HTERT-HM (cell line): ENCODE measurements around the genes USP37, CNOT9, WNT10A, RETREG2 and DES.

- RRBS, result 88% methylated on average over 3 of the region's 26 CpGs
Observed at GRCh38 chr2:218401897-218403005, 2.6 kb downstream of the CTDSP1 start.

DNA sequence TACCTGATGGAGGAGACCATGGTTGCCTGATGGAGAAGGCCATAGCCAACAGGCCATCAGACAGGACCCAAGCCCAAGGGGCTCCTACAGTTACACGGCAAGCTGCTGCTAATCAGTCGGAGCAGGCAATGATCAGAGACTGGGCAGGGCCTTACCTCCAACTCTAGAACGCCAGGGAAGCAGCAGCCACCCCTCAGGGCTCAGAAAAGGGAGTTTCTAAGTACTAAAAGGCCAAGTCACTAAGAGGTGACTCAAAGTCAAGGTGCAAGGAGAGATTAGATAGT is 3.4 kb downstream of the VIL1 start:
- RRBS, result no CpG with 5 or more reads among the region's 3 CpGs

DNA sequence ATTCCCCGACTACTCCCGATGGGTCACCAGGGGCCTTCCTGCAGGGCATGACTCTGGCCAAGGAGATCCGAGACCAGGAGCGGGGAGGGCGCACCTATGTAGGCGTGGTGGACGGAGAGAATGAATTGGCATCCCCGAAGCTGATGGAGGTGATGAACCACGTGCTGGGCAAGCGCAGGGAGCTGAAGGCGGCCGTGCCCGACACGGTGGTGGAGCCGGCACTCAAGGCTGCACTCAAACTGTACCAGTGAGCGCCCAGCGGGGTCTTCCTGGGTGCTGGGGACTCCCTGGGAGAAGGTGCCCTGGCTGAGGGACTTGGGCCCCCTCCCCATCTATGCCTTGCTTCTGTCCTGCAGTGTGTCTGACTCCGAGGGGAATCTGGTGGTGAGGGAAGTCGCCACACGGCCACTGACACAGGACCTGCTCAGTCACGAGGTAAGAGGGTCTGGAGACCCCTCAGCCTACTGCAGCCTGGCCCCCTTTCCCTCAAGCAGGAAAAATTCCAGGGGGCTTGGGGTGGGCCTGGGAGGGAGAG is 10.4 kb downstream of the VIL1 start:
- RRBS, result no CpG with 5 or more reads among the region's 21 CpGs

DNA sequence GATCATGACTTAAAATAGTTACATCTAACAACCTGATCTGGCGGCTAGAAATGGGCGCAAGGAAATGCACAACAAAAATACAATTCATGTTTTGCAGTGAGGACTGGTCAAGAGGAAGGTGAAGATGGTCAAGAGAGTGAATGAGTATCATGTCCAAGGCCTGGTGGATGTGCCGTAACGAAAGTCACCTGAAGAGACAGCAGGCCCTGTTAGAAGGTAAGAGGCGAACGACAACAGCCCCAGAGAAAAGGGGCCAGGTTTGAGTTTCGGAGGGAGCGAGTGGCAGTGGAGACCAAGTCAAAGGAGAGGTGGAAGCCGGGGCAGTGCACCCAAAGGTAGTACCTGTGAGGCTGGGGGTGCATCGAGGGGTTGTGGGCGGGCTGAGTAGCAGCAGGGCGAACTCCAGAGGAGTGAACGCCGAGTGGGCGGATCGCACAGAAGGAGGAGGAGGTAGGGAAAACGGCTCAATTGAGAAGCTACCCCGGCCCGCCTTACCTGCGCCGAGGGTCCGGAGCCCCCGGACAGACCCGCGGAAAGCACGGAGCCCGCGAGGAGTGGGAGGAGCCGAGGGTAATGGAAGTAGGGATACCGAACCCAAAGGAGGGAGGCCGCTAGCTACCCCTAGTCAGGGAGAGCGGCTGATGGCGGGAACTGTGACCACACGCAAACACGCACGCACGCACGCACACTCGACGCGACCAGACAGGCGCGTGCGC is at the start of gene USP37:
USP37 (minus strand) TSS at position 669 of the 716 bp plus-strand sequence.
- RRBS, result no CpG with 5 or more reads among the region's 44 CpGs

- RRBS, result under 1% methylated on average over 19 of the region's 55 CpGs
Observed at GRCh38 chr2:218568399-218569080, at the start of gene CNOT9. CNOT9 (plus strand) TSS chr2:218568839.

- RRBS, result 9% methylated on average over 7 of the region's 25 CpGs
Observed at GRCh38 chr2:218658426-218659075, 872 bp downstream of the ZNF142 start.

- RRBS, result no CpG with 5 or more reads among the region's 6 CpGs
Observed at GRCh38 chr2:218783377-218784319, 1.7 kb downstream of the CYP27A1 start.

- RRBS, result 9% methylated on average over 2 of the region's 19 CpGs
Observed at GRCh38 chr2:218829744-218830592, 29.6 kb upstream of the WNT6 start.

- RRBS, result 4% methylated on average over 29 of the region's 42 CpGs
Observed at GRCh38 chr2:218880660-218881528, at the start of gene WNT10A. WNT10A (plus strand) TSS chr2:218880852.

DNA sequence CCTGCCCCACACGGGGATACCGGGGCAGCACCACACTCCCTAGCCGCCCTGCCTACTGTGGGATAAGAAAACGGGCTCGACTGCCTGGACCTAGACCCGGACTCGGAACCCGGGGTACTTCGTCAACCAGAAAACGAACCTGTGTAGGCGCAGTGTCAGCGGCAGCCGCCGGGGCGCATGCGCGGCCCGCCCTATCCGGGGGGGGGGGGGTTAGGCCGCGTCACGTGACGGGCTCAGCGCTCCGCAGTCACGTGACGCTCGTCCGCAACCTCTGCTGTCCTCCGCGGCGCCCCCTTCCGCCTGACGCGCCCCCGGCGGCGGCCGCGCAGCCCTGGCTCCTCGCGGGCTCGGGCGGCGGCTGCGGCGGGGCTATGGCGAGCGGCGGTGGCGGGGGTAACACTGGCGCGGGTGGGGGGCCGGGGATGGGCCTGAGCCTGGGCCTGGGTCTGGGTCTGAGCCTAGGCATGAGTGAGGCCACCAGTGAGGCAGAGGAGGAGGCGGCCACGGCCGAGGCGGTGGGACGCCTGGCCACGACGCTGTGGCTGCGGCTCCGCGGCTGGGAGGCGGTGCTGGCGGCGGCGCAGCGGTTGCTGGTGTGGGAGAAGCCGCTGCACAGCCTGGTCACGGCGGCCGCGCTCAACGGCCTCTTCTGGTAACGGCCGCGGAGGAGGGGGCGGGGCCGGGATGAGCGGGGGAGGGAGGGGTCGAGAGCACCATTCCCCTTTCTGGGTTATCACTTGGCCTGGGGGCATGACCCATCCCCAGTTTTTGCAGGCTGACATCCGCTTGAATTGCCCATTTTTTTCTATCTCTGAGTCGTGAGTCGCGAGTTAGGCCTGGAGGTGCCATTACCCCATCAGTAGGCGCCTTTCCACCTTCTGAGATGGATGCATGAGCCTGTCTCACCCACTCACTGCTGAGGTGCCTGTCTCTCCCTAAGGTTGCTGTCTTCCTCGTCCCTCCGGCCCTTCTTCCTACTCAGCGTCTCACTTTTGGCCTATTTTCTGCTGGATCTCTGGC is at the start of gene RETREG2:
RETREG2 (plus strand) TSS at position 294 of the 1,020 bp plus-strand sequence.
- RRBS, result 1% methylated on average over 30 of the region's 90 CpGs

DNA sequence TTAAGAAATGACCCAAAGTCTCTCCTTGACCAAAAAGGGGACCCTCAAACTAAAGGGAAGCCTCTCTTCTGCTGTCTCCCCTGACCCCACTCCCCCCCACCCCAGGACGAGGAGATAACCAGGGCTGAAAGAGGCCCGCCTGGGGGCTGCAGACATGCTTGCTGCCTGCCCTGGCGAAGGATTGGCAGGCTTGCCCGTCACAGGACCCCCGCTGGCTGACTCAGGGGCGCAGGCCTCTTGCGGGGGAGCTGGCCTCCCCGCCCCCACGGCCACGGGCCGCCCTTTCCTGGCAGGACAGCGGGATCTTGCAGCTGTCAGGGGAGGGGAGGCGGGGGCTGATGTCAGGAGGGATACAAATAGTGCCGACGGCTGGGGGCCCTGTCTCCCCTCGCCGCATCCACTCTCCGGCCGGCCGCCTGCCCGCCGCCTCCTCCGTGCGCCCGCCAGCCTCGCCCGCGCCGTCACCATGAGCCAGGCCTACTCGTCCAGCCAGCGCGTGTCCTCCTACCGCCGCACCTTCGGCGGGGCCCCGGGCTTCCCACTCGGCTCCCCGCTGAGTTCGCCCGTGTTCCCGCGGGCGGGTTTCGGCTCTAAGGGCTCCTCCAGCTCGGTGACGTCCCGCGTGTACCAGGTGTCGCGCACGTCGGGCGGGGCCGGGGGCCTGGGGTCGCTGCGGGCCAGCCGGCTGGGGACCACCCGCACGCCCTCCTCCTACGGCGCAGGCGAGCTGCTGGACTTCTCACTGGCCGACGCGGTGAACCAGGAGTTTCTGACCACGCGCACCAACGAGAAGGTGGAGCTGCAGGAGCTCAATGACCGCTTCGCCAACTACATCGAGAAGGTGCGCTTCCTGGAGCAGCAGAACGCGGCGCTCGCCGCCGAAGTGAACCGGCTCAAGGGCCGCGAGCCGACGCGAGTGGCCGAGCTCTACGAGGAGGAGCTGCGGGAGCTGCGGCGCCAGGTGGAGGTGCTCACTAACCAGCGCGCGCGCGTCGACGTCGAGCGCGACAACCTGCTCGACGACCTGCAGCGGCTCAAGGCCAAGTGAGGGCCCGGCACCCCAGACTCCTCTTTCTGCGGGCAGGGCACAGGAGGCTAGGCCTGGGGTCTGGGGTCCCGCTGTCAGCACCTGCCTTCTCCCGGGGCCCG is at the start of gene DES:
DES (plus strand) TSS at position 381 of the 1,149 bp plus-strand sequence.
- RRBS, result 10% methylated on average over 9 of the region's 108 CpGs

DNA sequence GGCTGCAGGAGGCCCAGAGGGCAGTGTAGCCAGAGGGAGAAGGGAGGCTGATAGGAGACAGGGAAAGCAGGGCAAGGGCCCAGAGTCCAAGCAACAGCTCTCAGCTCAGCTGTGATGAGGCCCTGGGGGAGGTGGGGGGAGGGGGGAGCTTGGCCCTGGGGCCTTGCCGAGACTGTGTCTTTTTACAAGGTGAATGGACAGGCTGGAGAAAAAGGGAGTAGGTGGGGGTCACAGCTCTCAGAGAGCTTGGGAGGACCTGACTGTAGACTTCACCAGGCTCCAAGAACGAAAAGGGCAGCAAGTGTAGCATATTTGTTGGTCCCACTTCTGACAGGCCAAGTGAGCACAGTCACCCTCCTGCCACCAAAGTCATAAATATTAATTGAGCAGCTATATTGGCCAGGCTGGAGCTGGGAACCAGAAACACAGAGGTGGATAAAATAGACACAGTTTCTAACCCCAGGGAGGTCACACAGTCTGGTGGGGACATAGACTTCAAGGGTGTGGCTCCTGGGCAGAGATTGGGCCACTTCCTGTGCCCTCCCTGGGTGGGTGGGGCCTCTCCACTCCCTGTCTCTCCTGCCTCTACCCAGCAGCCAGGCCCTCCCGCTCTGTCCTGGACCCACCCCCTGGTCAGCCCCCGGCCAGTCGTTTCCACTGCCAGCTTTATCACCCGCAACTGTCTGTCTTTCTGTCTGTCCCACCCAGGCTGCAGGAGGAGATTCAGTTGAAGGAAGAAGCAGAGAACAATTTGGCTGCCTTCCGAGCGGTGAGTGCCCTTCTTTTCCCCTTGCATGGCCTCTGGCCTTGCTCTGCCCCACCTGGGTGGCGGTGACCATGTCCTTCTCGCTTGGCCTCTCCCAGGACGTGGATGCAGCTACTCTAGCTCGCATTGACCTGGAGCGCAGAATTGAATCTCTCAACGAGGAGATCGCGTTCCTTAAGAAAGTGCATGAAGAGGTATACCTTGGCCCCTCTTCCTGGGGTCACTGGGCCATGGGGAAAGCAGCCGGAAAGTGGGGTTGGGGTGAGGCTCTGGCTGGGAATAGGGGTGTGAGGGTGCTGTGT is 1.5 kb downstream of the DES start:
- RRBS, result no CpG with 5 or more reads among the region's 17 CpGs

GRCh38 chr2:219435012-219435627 is 477 bp downstream of the SPEG start:
- RRBS, result 26% methylated on average over 32 of the region's 53 CpGs

GRCh38 chr2:219444314-219445267 is 9.9 kb downstream of the SPEG start:
- RRBS, result no CpG with 5 or more reads among the region's 35 CpGs

DNA sequence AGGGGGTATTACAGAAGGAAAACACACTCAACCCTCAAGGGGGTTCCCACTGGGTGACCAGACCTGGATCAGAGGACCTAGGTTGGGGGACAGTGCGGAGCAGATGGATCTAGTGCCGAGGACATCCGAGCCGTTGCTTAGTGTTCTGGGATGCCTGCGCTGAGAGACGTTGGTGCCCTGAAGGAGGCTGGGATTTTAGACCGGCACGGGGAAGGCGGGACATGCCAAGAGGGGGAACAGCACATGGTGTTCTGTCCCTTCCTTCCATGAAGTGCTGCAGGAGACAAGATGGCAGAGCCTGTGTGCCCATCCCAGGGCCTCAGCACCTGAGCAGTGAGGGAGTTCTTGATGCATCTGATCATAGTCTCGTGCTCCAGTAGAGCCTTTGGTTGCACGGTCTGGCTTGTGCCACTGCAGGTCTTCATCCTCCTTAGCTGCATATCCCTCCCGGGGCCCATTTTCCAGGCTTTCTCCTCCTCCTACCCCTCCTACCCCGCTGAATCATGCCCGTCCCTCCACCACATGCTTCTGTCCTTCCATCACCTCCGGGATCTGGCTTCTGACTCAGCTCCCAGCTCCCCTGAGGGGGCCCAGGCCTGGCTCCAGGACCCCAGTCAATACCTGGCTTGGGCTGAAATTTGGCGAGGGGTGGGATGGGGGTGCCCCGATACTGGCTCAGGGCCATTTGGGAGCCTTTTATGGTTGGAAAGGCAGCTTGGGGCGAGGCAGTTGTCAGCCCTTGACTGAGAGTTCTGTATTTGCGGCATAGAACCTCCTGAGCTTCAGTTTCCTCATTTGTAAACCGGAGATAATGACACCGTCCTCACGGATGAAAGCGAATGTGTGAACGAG is 18.1 kb downstream of the SPEG start:
- RRBS, result 3% methylated on average over 2 of the region's 24 CpGs

- RRBS, result 17% methylated on average over 2 of the region's 12 CpGs
Observed at GRCh38 chr2:219459474-219460150, 25.0 kb downstream of the SPEG start.

DNA sequence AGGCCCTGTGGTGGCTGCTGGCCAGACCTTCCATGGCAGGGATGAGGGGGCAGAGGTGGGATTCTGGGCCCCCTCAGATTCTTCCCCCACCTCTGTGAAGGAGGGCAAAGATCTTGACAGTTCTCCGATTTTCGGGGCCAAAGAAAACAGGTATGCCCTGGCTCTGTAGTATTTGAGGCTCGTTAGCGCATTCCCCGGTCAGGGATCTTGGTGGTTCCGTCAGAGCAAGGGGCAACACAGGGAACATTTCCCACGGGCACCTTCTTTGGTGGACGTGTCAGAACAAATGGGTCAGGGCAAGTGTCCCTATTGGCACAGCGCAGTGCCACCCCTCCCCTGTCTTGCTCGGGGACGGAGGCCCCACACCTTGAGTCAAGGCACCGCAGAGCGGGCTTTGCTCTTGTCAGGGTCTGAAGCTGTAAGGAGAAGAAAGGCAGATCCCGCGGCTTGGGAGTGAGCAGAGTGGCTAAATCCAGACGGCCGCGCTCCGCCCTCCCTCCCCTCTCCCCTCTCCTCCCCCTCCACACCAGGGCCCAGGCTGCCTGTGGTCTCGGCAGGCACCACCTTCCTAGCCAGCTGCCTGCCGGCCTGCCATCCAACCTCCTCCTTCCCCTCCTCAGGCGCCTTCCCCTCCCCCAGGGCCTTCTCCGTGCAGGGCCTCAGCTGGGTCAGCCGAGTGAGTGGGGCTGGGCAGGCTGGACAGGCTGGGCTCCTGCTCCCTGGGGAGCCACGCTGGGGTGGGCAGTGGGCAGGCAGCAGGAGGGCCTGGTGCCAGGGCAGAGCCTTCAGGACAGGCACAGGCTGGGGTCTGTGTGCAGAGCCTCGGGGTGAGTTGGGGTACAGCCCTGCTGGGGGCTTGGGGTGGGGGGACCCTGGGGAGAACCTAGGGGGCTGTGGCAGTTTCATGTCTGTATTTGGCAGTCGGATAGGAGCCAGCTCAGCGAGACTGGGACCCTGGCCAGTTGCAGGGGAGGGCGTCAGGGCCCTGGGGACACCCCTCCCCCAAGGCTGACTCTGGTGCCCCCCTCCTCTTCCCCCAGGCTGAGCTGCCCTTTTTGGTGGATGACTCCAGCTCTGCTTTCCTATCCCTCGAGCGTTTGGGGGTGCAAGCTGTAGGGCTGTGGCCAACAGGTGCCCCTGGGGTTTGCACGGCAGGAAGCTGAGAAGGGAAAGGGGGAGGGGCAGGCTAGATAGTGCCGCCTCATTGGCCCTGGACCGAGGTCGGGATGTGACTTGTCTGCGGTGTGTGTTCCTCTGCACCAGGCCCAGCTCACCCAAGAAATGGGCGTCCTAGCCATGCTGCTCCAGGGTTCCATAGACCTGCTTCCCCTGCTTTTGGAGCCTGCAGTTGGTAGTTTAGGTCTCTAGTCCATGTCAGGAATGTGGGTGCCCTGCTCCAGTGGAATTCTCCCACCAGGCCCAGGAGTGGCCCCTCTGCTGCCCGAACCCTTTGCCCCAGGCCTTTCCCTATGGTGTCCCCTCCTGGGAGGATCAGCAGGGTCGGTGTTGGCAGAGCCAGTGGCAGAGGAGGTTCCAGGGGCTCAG is 26.1 kb downstream of the SPEG start:
- RRBS, result no CpG with 5 or more reads among the region's 39 CpGs

- RRBS, result no CpG with 5 or more reads among the region's 2 CpGs
Observed at GRCh38 chr2:219502440-219503109, 3.9 kb downstream of the GMPPA start.

- RRBS, result 2% methylated on average over 3 of the region's 13 CpGs
Observed at GRCh38 chr2:219529952-219530357, 13.7 kb downstream of the CHPF start.

GRCh38 chr2:219562448-219562879 is 8.9 kb downstream of the OBSL1 start:
- RRBS, result 63% methylated on average over 2 of the region's 21 CpGs